ENCODE measurements around the genes TAS2R60 and OR2F2.

- PRO-cap = no peak
These were observed 4.8 kb upstream of the ZYX start for GRCh38 chr7:143376215-143376925.

GRCh38 chr7:143382581-143382724 lies 1.3 kb downstream of the ZYX start:
- PRO-cap = no peak

DNA sequence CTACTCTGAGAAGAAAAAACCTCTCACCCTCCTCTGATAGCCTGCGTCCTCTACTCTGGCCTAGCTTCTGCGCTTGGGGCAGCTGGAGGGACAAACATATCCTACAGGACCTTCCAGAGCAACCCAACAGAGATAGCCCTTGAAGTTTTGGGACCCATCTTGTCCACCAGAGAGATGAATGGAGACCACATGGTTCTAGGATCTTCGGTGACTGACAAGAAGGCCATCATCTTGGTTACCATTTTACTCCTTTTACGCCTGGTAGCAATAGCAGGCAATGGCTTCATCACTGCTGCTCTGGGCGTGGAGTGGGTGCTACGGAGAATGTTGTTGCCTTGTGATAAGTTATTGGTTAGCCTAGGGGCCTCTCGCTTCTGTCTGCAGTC lies at the start of gene TAS2R60:
TAS2R60 (plus strand) TSS at position 175 of the 386 bp plus-strand sequence.
- PRO-cap = no peak

GRCh38 chr7:143491954-143492242 lies 14.2 kb downstream of the TAS2R41 start:
- PRO-cap = no peak

- PRO-cap = bidirectional peak, plus-strand start at chr7:143883012, minus-strand start at chr7:143882822
These were observed 19.3 kb downstream of the TCAF1 start for GRCh38 chr7:143882607-143883173.

DNA sequence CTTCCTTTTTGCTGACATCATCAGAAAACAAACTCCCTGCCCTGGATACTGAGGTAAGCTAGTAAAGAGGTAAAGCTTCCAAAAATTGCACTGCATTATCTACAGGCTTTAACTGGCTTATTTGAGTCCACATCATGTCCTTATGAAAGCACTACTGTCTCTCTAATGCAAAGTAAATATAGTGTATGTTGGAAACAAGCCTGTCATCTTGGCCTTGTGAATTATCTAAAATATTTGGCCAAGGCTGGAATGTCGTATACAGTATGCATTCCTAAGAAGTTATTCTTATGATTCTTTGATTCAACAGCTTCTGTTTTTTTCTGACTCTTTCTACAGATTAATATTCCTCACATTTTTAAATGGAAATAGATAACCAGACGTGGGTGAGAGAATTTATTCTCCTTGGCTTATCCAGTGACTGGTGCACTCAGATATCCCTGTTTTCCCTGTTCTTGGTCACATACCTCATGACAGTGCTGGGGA lies at the start of gene OR2F2:
OR2F2 (plus strand) TSS at position 360 of the 483 bp plus-strand sequence.
- PRO-cap = no peak

DNA sequence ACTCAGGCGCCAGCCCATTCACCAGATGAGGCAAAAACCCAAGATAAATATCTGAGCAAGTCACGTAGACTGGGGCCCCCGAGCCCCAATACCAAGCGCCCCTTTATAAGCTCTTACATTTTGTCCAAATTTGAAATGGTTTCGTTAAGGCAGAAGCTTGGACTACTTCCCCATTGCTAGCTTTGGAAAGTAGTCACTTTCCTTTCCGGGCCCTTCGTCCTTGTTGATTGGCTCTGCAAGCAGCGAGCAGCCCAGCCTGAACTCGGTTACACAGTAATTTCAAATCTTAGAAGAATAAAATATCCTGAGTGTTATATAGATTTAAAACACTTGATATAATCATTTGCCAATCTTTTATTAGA lies 1.1 kb downstream of the TPK1 start:
- PRO-cap = no peak

- PRO-cap = no peak
These were observed 55.4 kb upstream of the C7orf33 start for GRCh38 chr7:148535268-148535535.

GRCh38 chr7:148688540-148689113 lies 10.1 kb upstream of the CUL1 start:
- PRO-cap = no peak

DNA sequence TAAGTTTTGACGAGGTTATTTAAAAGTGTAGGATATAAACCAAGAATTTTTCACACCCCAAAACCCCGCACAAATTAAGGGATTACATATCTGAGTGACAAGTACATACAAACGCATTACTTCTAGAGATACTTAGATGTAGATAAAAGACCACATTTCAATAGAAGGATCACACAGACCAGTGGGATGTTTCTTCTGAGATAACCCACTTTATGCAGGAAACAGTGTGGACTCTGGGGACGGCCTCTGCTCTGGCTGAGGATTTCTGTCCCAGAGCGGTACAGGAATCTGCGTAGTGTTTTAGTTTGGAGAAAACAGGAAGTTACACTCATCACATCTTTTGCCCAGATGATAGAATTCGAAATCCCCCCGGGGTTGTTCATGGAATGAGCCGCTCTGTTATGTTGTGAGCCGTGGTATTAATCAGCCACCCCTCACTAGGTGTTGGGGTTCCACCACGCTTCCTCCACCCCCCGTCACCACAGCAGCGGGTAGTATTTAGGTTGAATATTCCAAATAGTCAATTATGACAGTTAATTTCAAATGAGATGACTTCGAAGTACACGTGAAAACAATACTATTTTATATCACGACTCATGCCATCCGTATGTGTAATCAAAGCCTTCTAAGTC lies 1.2 kb upstream of the CUL1 start:
- PRO-cap = no peak

DNA sequence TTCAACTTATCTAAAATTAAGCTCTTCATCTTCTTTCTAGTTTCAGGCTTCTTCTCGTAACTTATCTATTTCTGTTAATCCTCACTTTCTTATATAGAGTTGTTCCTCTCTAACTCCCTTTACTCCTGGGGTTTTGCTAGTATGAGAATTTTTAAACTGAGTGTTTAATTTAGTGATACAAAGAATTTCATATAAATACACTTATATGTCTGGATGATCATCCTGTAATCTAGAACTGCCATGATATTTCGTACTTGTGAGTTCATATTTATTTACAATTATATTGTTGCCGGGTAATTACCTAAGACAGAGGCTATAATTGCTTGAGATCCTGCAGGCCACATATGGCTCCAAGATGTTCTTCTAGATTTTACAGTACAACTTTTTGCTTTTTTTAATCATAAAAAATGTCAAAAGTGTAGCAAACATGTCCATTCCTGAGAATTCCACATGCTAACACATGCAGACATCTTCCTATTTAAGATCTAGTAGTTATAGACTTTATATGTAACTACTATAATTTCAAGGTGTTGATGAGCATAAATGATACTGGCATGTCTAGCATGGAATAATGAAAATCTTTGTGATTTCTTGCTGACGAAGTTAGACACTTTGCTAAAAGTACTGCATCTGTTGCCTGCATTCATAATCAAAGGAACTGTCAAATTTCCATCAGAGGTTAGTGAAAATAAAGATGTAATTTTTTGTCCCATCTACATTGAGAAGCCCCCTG lies 17.2 kb downstream of the CUL1 start:
- PRO-cap = no peak

DNA sequence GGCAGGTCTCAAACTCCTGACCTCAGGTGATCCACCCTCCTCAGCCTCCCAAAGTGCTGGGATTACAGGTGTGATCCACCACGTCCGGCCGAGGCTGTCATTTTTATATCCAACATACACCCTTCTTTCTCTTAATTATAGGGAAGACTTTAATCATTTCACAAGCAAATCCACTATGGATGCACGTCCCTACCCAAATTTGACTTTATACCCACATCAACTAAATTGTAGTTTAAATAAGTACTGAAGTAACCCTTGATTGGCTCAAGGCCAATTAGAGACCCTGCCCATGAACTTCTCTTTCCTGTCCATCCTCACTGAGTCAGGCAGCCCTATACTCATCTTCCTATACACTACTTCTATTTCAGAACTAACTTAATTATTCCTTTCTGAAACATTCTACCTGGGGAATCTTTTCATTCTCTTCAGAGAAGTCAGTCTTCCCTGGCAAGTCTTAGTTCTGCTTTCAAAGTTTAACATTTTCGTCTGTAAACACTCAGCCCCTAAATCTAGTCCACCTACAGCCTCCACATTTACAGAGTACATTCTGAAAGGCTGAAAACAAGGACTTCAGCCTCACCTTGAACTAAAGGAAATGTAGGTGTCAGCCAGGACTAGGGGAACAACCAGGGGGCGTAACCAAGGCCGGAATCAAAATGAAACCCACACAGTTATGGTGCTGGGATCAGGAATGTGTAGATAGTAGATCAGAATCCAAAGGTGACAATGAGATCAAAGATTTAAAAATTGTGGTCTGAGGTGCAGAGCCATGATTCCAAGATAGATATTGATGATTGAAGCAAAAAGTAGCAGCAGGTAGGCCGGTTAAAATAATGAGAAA lies 78.0 kb downstream of the CUL1 start:
- PRO-cap = no peak

DNA sequence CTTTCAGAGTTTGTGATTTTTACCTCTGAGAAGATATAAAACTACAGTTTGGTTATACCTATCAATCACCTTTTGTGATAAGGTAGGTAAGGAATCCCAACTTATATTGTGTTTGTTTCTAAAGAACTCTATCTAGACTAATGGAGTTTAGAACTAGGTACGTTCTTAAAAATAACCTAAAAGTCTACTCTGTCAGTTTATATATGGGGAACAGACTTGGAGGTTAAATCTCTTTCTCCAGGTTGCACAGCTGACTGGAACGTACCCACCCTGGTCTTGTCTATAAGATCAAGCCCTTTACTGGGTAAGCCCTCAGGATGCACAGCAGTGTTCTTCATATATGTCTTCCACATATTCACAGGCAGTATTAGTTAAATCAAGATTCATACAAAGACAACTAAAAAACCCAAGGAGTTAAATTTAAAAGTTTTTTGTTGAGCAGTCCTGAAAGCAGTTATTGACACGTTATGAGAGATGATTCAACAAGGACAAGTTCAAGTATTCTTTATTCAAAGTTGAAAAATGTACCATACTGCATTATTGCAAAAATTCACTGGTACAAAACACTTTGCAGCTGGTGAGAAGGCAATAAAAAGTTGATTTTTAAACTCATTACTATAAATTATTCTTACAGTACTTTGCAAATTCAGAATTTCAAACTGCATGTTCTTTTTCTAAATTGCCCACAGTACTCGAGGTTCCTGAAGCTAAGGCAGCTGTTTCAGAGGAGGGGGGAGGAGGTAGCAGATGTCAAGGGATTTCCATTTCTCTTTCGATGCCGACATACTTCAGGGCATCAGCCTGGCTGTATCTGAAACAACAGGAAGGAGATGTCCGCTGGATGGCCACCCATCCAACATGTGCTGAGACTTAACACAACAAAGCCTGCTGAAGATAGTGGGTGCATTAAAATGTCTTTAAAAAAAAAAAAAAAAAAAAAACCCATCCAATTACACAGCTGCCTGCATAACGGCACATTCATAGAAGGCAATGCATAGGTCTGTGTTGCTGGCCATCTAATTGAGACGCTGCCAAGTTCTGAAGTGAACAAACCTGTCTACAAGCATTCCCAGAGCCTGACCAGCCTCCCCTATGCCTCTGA lies 76.8 kb downstream of the EZH2 start:
- PRO-cap = no peak

DNA sequence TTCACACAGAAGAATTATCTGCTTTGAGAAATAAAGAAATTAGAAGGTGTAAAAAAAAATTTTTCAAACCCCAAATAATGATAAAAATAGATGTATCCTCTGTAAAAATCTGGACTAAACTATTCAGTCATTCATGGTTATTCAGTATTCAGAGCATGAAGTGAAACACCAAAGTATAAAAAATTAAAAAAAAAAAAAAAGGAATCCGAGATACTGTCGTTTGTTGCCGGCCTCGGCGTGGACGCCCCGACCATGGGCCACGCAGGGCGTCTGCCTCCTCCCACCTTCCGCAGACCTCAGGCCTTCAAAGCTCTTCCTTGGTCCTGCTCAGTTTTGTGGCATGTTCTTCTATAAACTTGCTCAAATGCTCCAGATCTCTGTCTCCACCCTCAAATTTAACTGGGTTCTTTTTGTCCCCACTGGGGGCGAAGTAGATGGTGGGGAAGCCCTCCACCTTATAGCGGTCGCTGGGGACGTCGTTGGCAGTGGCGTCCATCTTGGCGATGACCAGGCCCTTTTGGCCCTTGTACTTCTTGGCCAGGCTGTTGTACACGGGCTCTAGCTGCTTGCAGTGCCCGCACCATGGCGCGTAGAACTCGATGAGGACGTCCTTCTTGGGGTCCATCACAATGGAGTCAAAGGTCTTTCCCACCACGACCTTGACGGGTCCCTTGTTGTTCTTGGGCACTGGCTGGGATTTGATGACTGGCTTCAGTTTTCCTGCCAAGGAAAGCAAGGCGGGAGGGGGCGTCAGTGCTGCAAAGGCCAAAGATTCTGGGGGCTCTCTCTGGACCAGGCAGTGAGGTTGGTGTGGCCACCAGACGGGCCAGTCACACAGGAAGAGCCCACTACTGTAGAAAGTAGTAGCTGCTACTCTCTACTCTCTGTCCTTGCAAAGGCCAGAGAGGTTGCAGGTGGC lies 24.6 kb downstream of the PDIA4 start:
- PRO-cap = no peak

- PRO-cap = no peak
These were observed 435 bp downstream of the PDIA4 start for GRCh38 chr7:149027844-149028296.

GRCh38 chr7:149181043-149181712 lies 14.2 kb upstream of the ZNF282 start:
- PRO-cap = no peak

DNA sequence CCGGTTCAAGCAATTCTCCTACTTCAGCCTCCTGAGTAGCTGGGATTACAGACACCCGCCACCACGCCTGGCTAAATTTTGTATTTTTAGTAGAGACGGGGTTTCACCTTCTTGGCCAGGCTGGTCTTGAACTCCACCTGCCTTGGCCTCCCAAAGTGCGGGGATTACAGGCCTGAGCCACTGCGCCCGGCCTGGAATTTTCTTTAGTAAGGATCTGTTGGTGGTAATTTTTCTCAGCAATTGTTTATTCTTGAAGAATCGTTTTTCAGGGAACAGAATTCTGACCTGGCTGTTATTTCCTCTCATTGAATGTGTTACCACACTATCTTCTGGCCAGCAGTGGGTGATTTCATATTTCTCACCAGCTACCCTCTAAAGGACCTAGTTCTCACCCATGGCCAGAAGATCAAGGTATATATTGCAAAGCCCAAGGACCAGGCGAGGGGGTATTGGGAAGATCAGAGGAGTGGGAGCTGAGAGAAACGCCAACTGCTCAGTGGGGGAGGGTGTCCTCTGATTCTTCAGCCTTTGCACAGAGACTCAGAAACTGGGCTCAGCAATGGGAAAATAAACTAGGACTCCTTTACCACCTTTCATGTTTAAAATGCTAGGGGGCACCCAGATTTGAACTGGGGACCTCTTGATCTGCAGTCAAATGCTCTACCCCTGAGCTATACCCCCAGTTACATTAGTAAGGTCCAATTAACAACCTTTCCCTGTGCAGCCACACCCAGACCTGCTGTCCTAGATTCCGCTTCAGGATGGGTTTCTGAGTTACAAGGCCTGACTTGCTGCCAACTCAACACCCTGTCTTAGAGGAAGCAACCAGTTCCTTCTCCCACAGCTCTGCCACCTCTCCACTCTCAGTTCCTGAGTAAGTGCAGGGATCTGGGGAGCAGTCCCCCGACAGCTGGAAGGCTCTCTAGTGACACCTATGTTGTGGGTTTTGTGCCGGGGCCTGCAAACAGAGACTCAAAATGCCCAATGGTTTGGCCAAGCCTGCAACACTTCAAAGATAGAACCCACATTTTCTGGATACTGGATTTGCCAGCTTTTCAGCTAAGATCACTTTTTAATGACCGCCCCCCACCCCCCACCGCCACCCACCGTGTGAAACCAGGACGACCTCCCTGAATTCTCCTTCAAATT lies 93.4 kb downstream of the ZNF783 start:
- PRO-cap = no peak

- PRO-cap = no peak
These were observed 101.4 kb upstream of the ZNF746 start for GRCh38 chr7:149599029-149599350.

DNA sequence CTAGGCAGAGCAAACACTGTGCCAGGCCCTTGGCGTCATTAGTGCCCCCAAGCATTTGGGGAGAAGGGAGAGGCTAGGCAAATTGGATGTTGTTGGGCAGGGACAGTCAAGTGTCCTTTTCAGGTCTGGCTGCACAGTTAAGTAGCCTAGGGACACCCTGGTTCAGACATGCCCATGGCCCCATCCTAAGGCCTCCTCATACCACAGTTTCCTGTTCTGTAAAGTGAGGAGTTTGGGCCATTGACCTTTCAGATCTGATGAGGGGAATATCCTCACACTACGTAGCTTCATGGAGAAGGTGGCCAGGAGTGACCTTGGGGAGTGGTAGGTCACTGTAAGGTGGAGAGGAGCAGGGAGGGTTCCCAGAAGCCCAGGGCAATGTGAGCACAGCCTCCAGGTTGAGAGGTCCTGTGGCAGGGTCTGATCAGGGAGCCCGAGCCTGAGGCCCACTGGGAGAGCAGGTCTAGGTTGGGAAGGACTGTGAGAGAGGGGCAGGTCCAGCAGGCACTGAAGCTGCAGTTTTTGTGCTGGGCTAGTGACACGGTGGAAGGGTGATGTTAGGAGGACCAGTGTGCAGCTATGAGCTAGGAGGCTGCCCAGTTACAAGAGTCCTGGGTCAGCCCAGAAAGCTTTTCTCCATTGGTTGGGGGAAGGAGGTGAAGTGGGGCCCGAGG lies 1.1 kb downstream of the KRBA1 start:
- PRO-cap = no peak

DNA sequence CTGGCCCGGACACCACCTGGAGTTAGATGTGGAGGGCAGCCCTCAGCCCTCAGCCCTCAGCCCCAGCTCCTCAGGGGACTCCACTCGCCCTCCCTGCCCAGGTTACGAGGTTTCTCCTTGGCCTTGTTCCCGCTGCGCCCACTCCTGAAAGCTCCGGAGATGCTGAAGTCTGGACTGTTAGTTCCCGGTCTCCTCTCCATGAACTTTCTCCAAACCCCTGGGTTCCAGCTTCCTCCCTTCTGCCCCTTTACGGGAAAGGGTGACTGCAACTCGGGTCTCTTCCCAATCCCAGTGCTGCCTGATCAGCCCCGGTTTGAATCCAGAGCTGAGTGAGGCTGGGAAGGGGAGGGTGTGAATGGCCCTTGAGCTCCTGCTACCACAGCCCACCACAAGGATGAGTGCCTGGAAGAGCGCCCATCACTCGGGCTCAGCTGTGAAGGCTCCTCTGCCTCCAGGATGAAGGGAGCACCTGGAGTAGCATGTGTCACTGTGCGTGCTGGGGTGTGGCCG lies 824 bp upstream of the ZNF467 start:
- PRO-cap = no peak

Measured in ReNcell CX (cell line).